ENCODE results near the genes ALG2, SEC61B and INVS.

GRCh38 chr9:98944132-98945090 is 704 bp downstream of the COL15A1 start:
- RRBS, result 21% methylated on average over 4 of the region's 49 CpGs

GRCh38 chr9:99071169-99071916 is 33.6 kb upstream of the TGFBR1 start:
- RRBS, result no CpG with 5 or more reads among the region's 9 CpGs

DNA sequence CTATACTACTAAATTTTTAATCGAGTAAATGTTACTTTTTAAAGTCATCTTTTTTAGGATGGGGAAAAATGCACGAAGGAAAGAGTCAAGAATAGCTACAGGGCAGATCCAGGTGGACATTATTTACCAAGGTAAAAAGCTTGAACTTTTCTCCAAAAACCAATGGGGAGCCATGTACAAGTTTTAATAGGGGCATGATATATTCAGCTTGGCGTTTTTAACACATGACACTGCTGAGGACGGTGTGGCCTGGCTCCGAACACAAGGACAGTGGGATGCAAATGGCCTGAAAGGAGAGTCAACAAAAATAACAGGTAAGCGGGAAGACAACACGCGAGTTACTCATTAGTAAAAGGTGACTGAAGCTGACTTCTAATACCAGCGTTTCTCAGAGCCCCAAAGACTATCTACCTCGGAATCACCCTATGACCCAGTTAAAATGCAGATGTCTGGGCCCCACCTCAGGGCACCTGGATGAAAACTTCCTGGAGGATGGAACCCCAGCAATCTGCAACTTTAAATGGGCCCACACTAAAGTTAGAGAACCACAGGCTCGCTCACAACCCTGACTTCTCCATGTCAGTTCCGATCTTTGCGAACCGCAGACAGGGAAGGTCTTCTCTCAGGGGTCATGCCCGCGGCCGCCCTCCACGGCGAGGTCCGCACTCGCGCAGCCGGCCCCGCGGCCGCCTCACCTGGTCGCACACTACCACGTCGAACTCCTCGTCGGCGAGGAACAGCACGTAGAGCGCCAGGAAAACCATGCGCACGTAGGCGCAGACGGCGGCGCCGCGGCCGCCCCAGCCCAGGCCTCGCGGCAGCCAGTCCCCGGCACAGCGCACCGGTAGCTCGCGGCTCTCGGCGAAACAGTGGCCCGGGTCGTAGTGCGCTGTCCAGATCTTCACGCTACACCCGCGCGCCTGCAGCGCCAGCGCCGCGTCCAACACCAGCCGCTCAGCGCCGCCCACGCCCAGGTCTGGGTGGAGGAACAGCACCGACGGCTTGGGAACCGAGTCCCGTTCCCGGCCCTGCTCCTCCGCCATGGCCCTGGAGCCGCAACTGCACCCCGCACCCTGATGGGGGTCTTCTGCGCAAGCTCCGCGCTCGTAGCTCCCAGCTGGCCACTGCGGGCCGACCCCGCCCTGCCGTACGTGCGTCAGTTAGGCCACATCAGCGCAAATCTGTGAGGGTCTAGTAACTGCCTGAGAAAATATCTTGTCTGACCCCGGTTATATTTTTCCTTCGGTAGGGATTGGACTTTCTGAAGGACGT is at the start of gene ALG2:
TSS of gene ALG2 (minus strand) at position 1,091 of the 1,272 bp plus-strand sequence.
- RRBS, result no CpG with 5 or more reads among the region's 89 CpGs

GRCh38 chr9:99222124-99223020 is at the start of gene SEC61B:
Gene SEC61B (plus strand): TSS chr9:99222282.
- RRBS, result 8% methylated on average over 2 of the region's 42 CpGs

- RRBS, result no CpG with 5 or more reads among the region's 3 CpGs
Measured at GRCh38 chr9:99360048-99360530, 138.0 kb downstream of the SEC61B start.

- RRBS, result no CpG with 5 or more reads among the region's 17 CpGs
Measured at GRCh38 chr9:99820780-99821174, 908 bp upstream of the NR4A3 start.

- RRBS, result 0% methylated on average over 4 of the region's 54 CpGs
Measured at GRCh38 chr9:100099053-100100125, at the start of gene INVS. Gene INVS (plus strand): TSS chr9:100099243.

- RRBS, result under 1% methylated on average over 27 of the region's 56 CpGs
Measured at GRCh38 chr9:100351750-100352742, 696 bp downstream of the TEX10 start.

DNA sequence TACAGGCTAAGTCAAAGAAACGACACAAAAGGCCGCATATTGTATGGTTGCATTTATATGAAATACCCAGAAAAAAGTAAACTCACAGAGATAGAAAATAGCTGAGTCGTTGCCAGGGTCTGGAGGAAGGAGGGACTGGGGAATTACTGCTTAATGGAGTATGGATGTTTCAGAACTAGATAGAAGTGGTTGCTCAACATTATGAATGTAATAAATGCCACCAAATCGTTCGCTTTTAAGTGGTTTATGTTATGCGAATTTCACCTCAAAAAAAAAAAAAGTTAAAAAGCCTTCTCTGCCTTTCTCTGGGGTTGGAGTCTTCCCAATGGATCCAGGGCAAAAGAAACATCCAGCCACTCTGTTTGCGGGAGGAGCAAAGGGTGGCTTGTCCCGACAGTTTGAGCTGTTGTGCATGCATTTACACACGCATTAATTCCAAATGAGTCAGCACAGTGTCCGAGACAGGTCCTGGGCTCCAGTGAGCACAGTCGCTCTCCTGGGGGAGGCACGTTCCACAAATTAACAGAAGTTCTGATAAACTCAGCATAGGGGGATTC is 630 bp upstream of the MSANTD3 start:
- RRBS, result no CpG with 5 or more reads among the region's 12 CpGs

GRCh38 chr9:101326426-101326622 is 58.5 kb downstream of the BAAT start:
- RRBS, result no CpG with 5 or more reads among the region's 2 CpGs

GRCh38 chr9:101354297-101355007 is 30.4 kb downstream of the BAAT start:
- RRBS, result no CpG with 5 or more reads among the region's 5 CpGs

DNA sequence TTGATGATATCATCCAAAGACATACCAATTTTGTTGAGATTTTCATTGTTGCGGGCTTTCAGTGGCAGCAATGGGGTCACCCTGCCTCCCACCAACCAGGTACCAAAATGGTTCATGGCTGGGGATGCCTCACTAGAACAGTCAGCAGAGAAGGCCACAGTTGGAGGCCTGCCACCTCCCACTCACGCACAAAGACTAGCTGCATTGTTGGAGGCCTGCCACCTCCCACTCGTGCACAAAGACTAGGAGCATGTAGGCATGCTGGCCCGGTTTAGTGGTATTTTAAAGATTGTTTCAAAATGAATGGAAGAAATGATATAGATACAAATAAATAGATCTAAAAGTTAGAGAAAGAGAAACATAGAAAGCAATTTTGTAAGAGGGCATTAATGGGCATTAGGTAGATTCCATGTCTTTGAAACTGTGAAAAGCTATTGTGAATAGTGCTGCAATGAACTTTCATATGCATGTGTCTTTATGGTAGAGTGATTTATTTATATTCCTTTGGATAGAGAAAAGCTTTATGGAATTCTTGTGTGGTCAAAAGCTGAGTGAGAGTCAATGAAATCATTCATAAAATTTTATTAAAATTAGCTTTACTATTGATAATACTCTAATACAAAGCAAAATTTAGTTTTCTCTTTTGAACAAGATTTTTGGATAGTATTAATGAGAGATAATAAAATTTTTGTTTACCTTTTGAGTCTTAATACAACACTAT is 8.2 kb downstream of the BAAT start:
- RRBS, result no CpG with 5 or more reads among the region's 4 CpGs

- RRBS, result no CpG with 5 or more reads among the region's 9 CpGs
Measured at GRCh38 chr9:101397635-101398254, 673 bp downstream of the MRPL50 start.

DNA sequence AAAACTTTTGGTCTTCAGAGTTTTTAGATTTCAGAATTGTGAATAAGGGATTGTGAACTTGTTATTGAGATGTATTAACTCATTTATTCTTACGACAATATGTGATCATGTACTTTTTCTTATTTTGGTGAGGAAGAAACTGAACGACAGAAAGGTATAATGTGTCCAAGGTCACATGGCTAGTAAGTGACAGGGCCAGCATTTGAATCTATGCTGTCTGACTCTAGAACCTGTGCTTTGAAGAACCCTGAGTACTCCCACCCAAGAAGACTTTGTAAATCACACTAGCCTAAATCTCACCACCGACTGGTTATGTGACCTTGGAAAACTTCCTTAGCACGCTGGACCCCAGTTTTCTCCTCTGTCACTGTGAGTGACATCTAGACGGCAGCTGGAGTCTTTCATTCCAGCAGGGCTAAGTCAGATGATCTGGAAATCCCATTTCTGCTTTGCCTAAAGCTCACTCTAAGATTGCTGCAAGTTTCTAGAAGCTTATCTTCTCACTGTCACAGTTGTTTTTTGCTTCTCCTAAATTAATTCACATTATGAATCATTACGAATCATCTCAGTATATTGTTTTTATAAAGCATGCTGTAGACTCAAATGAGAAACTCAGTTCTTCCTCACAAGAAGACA is 17.1 kb downstream of the ALDOB start:
- RRBS, result no CpG with 5 or more reads among the region's 6 CpGs

- RRBS, result no CpG with 5 or more reads among the region's 2 CpGs
Measured at GRCh38 chr9:101422917-101423315, 12.7 kb downstream of the ALDOB start.

GRCh38 chr9:101431910-101432717 is 3.5 kb downstream of the ALDOB start:
- RRBS, result no CpG with 5 or more reads among the region's 2 CpGs

DNA sequence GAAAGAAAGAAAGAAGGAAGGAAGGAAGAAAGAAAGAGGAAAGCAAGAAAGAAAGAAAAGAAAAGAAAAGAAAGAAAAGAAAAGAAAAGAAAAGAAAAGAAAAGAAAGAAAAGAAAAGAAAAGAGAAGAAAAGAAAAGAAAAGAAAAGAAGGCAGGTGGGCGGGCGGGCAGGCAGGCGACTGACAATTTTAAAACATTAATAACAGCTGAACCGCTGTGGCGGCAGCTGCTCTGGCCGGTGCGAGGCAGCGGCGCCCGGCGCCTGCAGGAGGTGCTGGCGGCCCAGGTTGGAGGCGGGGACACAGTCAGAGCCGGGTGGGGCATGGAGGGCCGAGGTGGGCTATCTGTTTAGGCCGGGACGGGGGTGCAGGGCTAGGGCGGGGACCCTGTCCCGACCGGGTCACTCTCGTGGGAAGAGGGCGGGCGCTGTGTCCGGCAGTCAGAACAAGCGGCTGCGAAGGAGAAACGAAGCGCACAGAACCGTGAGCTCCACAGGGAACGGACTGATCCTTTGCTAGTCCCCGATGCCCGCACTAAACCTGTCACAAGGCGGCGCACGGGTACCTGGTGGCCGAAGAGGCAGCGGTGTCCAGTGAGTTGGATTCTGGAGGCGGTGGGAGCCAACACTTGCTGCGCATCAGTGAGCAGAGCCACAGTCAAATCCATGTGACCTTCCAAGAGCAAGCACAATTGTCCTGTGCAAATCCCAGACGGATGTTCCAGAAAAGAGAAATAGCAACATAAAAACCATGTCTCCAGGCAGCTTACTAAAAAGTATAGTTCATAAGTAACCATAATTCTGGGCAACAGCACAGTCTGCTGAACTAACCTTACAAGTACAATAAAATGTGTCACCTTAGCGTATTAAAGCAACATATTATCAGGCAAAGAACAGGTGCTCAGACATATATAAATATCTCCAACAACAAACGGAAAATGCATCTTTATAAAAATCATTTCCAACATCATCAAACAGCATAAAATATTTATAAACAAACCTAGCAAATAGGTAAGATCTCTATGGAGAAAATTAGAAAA is 13.7 kb upstream of the ALDOB start:
- RRBS, result 2% methylated on average over 14 of the region's 42 CpGs

GRCh38 chr9:101479270-101480086 is 7.5 kb downstream of the PGAP4 start:
- RRBS, result no CpG with 5 or more reads among the region's 5 CpGs

DNA sequence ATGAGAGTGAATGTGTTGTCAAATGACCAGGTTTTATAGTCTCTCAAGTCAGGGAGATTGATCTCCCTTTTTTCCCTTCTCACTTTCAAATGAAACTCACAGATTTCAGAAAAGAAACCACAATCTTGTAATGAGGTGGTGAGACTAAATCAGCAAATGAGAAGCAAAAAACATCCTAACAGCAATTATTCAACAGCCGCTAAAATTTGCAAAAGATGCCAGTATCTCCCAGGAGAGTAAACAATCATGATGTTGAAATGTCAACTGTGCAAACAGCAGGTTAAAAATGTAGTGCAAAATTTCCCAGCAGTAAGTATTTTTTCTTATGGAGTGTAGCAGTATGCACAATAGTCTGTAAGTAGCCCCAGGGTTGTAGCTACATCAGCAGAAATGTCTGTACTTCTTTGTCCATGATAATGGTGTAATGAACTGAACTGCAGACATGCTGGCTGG is 31.6 kb downstream of the GRIN3A start:
- RRBS, result no CpG with 5 or more reads among the region's 1 CpG

DNA sequence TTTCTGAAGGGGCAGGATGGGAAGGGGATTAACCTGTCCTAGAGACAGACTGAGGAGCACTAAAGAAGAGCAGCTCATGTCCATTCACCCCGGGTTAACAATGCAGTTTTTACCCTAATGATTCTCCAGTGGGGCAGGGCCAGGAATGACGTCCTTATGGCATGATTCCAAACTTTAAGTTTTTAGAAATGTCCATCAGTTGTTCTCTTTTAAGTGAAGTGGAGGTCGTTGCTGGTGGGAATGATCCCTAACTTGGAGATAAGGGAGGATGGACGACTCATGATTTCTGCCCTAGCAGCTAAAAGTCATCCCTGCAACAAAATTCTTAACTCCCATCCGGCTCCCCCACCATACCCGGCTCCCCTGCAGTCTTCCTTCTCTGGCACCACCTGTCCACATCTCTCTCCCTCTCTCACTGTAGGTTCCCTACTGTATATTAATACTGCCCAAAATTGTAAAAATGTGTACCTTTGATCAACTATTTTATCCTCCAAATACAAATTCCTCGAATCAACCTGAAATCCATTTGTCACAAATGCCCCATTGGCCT is 1.2 kb downstream of the NIPSNAP3A start:
- RRBS, result no CpG with 5 or more reads among the region's 7 CpGs